Metanephros (tissue), 2 donors: ENCODE measurements around a stretch of chr6.

GRCh38 chr6:150756158-150756393 is 109.4 kb upstream of the MTHFD1L start:
- RAMPAGE, long total RNA = no peak

GRCh38 chr6:150809021-150809534 is 56.4 kb upstream of the MTHFD1L start:
- RAMPAGE, long total RNA = no peak

DNA sequence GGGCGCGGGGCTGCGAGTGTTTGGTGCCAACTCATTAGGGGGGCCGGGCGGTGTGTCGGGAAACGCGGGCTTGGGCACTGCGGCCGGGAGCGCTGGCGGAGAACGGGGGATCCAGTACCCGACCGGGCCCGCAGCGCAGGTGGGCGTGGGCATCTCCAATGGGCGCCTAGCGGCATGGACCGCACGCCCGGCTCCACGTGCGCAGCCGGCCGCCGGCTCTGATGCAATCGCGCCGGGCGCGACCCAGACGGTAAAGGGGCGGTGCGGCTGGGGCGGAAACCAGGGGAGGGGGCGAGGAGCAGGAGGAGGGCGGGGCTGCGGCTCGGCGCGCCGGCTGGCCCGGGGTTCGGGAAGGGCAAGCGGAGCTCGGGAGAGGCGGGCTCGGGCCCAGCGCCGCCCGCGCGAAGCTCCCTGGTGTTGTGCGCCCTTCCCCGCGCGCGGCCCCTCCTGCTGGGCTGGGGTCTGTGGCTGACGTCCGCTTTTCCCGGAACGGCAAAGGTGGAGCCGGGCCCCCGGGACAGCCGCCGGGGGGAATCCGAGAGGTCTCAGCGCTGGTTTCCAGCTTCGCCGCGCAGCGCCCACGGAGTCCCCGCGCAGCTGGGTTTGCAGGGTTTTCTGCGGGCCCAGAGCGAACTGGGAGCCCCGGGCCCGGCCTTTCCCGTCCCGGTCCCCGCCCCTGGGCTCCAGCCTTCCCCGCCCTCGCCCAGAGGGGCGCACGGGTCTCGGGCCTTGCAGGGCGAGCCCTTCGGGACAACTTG is 815 bp downstream of the MTHFD1L start:
- RAMPAGE, long total RNA = no peak

DNA sequence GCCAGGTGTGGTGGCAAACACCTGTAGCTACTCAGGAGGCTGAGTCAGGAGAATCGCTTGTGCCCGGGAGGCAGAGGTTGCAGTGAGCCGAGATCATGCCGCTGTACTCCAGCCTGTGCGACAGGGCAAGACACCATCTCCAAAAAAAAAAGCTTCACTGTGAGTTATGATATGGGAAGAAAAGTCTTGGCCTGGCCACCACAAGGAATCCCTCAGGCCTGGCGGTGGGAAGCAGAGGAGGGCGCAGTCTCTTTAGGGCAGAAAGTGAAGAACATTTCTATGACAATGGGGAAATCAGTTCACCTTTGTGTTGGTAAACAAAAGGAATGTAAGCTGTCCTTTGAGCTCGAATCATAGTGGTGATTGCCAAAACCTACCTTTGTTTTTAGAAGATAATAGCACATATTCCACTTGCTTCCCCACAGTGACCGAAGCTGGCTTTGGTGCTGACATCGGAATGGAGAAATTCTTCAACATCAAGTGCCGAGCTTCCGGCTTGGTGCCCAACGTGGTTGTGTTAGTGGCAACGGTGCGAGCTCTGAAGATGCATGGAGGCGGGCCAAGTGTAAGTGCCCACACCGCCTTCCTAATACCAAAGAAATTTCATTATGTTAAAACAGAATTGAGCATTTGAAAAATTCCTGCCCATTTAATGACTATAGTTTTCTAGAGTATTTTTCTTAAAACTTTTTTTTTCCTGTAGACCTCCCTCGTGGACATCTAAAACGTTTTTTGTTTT is 144.1 kb downstream of the MTHFD1L start:
- RAMPAGE, long total RNA = no peak

DNA sequence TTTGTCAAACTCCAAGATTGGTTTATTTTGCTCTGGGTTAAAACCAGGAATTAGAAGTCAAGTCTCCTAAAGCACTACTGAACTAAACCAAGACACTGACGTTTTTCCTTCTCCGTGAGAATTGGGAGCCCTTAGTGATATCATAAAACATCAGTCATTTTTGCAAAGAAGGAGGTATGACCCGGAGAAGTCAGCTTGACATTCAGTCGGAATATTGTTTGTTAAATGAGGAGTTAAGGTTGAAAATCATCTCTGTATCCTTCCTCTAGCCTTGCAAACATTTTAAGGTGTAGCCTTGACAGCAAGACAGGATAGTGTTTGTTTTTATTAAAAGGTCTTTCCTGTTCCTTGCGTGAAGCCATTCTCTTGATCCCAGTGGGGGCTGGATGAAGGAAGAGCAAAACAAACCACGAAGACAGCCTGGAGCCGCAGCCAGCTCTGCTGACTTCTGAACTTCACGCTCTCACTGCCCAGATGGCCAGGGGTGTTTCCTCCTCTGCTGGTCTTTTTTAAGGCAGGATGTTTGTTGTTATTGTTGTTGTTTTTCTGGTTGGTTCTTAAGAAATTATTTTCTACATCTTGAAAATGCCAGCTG is 156.3 kb downstream of the MTHFD1L start:
- RAMPAGE, long total RNA = no peak

GRCh38 chr6:151024887-151025478 is 159.5 kb downstream of the MTHFD1L start:
- RAMPAGE, long total RNA = no peak

DNA sequence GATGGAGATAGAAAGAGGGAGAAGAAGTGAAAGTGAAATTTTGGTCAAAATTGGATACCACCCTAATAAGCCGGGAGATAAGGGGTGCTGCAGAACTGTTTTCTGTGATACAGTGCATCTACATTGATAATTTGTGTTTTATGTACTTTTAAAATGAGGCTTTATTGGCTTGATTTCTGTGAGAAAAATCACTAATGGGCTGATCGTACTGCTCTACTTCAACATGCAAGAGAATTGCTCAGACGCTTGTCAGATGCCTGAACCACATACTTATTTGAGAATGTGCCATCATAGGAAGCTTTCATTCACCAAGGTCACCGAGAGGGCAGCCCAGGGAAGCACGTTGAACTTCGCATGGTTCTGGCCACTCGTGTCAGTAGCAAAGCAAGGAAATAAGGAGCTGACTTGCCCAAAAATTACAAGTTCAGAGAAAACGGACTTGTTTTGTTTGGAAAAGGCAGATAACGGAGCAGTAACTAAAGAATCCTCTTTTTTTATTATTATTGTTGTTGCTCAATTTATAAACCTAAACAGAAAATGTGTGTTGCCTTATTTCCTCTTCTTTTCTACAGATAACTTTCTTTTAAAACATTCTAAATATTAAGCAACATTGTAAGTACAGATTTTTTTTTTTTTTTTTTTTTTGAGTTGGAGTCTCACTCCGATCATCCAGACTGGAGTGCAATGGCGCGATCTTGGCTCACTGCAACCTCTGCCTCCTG is 168.4 kb upstream of the AKAP12 start:
- RAMPAGE, long total RNA = no peak

GRCh38 chr6:151292943-151293534 is 53.3 kb downstream of the AKAP12 start:
- RAMPAGE, long total RNA = no peak

DNA sequence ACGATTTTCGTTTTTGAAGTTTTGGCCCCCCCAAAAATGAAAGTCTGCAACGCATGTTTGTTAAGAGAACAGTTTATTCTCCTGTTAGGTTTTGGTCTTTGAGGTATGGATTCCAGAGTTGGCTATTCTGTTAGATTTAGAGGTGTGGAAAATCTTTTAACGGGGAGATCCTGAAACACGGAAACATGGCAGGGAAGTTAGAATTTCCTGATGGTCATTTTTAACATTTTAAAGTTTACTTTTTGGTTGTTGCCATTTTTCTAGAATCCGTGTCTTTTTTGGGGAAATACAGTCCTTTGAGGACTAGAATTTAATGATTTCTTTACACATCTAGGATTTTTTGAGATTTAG is 884 bp upstream of the ZBTB2 start:
- RAMPAGE, long total RNA = no peak

GRCh38 chr6:151408242-151409158 is 17.1 kb upstream of the ZBTB2 start:
- RAMPAGE, long total RNA = no peak

GRCh38 chr6:151409159-151409966 is 18.0 kb upstream of the ZBTB2 start:
- RAMPAGE, long total RNA = no peak

- RAMPAGE, long total RNA = no peak
Measured at GRCh38 chr6:151716353-151716888, 91.1 kb upstream of the ESR1 start.

- RAMPAGE, long total RNA = no peak
Measured at GRCh38 chr6:151763260-151764389, 43.9 kb upstream of the ESR1 start.

- RAMPAGE, long total RNA = no peak
Measured at GRCh38 chr6:151804219-151805269, 2.9 kb upstream of the ESR1 start.

- RAMPAGE, long total RNA = no peak
Measured at GRCh38 chr6:151808476-151808813, 963 bp downstream of the ESR1 start.

- RAMPAGE, long total RNA = no peak
Measured at GRCh38 chr6:152112347-152112925, 305.0 kb downstream of the ESR1 start.

- RAMPAGE, long total RNA = no peak
Measured at GRCh38 chr6:152353240-152353964, 283.8 kb downstream of the SYNE1 start.

- RAMPAGE, long total RNA = no peak
Measured at GRCh38 chr6:152471829-152472203, 165.3 kb downstream of the SYNE1 start.

DNA sequence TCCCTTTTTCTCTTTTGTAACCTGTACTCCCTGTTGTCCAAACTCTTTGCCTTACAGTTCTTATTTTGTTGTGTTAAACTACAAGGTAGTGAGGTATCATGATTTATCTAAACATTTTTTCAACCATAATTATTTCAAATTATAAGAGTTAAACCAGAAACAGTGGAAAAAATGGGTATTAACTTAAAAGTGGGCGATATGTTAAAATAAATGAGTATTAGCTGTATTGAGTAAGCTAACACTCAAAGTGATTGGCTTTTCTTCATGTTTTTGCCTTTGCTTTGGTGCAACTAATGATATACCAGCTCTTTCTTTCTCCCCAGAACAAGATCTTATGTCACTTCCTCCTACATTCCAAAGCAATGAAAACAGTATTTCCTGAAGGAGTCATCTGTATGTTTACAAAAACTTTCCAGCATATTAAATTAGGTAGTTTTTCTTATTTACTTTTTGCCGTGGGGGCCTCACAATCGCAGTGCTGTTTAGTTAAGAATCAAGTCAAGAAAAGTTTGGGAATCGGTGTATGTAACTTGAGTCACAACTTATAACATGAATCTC is 63.9 kb downstream of the IPCEF1 start:
- RAMPAGE, long total RNA = no peak

- RAMPAGE, long total RNA = no peak
Measured at GRCh38 chr6:154330569-154330786, 26.1 kb downstream of the IPCEF1 start.